Occipital lobe (tissue), 2 donors: ENCODE data around the genes TCERG1L, JAKMIP3, LRRC27 and PWWP2B.

DNA sequence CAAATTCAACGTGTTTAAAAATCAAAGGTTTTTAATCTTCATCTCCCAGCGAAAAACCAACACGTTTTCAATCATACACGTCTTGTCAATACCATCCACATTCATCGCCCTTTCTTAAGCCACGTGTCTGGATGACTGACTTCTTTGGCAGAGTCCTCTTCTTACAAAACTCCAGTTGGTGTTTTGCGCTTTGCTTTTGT lies 49.1 kb downstream of the ADAM12 start:
- RAMPAGE, long total RNA: no peak

- RAMPAGE, long total RNA: no peak
These were observed 81.0 kb upstream of the ADAM12 start for GRCh38 chr10:126469281-126469659.

DNA sequence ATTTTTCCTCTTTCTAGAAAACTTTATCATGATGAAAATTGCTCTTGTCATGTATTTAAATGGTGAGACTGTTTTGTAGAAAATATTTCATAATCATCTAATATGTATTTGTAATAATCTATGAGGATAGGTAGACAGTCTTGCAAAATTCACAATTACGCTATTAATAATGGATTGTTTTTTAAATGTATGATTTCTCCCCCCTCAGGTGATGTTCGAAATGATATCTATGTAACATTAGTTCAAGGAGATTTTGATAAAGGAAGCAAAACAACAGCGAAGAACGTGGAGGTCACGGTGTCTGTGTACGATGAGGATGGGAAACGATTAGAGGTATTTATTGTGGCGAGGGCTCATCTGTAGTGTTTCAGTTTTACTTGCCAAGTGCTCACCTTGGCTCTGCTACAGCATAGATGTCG lies 117.8 kb downstream of the DOCK1 start:
- RAMPAGE, long total RNA: no peak

DNA sequence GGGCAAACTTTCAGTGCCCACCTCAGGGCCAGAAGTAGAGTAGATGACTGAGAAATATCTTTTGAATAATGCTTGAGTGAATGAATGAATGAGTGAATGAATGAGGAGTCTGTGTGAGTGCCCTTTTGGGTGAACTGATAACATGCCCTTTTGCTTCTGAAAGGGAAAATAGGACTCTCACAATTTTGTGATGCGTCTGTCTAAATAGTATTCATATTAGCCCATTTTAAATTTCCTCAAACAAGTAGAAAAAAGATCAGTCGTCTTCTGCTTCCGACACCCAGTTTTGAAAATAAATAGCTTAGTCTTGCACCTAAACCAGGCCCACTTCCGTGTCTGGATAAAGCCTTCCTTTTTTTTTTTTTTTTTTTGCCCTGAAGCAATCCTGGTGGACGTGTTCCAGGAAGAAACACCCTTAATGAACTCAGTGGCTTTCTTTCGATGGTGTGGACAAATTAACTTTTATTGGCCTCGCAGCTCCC lies 32.9 kb downstream of the INSYN2A start:
- RAMPAGE, long total RNA: no peak

DNA sequence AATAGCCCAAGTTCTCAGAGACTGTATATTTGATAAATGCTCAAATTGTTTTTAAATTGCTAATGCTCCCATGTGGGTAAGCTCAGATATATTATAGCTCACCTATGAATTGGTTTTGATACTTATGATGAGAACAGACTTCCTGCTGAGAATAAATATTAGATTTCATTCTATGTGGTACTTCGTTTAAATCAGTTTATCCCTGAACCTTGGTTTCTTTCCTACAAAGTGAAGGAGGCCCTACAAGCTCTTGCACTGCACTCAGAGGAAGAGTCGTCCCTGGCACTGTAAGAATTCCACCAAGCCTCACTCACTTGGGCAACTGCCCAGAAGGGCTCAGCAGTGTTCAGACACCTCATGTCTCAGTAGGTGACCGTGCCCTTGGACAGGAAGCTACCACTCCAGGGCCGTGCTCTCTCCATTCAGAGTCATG lies 93.6 kb downstream of the PTPRE start:
- RAMPAGE, long total RNA: no peak

- RAMPAGE, long total RNA: no peak
These were observed 72.3 kb downstream of the MKI67 start for GRCh38 chr10:128054015-128054257.

- RAMPAGE, long total RNA: no peak
These were observed 40.1 kb downstream of the MKI67 start for GRCh38 chr10:128085836-128086888.

- RAMPAGE, long total RNA: no peak
These were observed 639.4 kb upstream of the MKI67 start for GRCh38 chr10:128765643-128766051.

- RAMPAGE, long total RNA: no peak
These were observed 19.1 kb downstream of the EBF3 start for GRCh38 chr10:129944925-129945522.

- RAMPAGE, long total RNA: no peak
These were observed 771 bp upstream of the C10orf143 start for GRCh38 chr10:130111034-130112168.

GRCh38 chr10:130171203-130171919 lies 35.2 kb downstream of the GLRX3 start:
- RAMPAGE, long total RNA: no peak

GRCh38 chr10:130228674-130228914 lies 92.4 kb downstream of the GLRX3 start:
- RAMPAGE, long total RNA: no peak

GRCh38 chr10:131311424-131311807 lies at the start of gene TCERG1L:
Gene TCERG1L (minus strand): TSS chr10:131311721.
- RAMPAGE, long total RNA: no peak

DNA sequence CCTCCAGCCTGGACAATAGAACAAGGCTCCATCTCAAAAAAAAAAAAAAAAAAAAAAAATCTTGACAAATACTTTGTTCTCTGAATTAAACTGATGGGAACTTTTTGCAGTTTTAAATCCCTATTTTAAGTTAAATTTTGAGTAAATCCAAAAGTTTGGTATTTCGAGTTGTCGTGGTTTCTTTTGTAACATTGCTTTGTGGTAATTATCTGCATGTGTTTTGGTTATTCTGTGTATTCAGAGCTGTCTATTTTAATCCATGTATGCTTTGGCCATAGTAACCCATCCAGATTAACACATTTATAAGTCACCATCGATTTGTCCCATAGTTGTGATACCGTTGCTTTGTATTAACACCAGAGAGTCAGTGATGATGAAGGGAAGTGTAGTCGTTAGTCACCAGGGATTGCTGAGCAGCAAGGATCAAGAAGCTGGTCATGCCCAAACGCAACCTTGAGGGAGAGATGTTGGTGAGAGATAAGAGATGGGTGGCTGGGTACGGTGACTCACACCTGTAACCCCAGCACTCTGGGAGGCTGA lies 2.7 kb downstream of the PPP2R2D start:
- RAMPAGE, long total RNA: no peak

- RAMPAGE, long total RNA: no peak
These were observed 15.0 kb upstream of the BNIP3 start for GRCh38 chr10:131996525-131997301.

GRCh38 chr10:132065010-132066241 lies at the start of gene JAKMIP3:
Gene JAKMIP3 (plus strand): TSS chr10:132065946.
- RAMPAGE, long total RNA: no peak

GRCh38 chr10:132154012-132154367 lies 32.8 kb upstream of the DPYSL4 start:
- RAMPAGE, long total RNA: no peak

GRCh38 chr10:132161837-132162751 lies 24.7 kb upstream of the DPYSL4 start:
- RAMPAGE, long total RNA: no peak

DNA sequence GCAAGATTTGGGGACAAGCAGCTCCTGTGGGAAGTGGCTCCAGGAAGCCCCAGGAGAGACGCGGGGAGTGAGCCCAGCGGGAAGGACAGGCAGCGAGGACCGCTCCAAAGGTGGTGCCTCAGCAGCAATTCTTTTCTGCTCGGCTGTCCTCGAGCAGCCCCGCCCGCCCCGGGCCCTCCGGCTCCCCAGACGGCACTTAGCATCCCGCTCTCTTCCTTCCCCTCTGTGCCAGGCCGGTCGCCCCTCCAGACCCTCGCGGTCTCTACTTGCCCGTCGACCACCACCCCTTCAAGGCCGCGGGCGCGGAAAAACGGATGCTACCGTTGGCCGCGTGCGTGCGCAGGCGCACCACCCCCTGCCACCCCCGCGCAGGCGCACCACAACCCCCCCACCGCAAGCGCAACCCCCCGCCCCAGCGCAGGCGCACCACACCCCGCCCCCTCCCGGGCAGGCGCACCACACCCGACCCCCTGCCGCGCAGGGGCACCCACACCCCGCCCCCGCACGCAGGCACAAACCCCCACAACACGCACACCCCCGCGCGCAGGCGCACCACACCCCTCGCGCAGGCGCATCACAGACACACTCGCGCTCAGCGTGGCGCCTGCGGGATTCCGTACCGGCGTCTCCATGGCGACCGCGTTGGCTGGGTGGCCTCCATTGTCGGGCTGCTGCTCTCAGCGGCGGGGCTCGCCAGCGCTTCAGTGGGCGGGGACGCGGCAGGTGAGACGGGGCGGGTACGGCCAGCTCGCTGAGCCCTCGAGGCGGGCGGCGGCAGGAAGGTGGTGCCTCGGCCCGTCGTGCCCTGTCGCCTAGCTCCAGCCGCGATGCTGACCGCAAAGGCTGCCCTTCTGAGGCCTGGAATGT lies at the start of gene LRRC27:
Gene LRRC27, plus strand, starts transcription at position 660 of the 867 bp plus-strand sequence.
- RAMPAGE, long total RNA: start-site peak on the minus strand centred at position 326 of the sequence, 82 bp wide, 66 and 46 reads in 2 replicates

DNA sequence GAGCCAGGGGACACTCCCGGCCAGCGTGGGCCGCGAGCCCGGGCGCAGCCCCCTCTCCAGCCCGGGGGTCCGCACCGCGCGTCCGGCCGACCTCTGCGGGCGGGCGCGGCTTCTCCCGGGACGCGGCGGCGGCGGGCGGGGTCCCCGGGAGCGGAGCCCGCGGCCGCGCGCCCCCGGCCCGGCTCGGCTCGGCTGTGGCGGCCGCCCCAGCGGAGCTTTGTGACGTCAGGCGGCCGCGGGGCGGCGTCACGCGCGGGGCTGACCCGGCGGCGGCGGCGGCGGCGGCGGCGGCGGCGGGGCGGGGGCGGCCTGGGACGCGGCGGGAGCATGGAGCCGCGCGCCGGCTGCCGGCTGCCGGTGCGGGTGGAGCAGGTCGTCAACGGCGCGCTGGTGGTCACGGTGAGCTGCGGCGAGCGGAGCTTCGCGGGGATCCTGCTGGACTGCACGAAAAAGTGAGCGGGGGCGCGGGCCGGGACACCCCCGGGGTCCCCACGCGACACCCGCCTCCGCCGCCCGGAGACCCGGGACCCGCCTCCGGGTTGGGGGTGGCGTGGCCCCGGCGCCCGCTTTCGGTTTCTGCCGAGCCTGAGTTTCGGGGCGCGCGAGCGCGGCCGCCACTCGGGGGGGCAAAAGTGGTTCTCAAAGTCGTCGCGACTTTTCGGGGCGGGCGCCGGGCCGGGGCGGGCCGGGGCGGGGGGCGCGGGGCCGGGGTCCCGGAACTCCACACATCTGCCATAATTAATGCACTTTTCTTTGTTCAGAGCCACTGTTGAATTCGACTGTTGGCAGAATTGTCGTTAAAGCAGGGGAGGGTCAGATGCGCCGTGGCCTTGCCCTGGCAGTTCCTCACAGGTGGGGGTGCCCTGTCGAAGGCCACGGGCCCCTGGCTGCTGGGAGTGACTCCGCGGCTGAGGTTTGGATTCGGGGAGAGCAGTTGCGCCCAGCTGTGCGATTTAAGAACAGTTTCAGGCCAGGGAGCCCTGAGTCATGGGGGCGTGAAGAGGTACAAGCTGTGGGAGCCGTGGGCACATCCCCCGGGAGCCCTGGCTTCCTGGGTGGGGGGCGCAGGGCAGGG lies at the start of gene PWWP2B:
Gene PWWP2B, plus strand, starts transcription at position 301 of the 1,075 bp plus-strand sequence.
- RAMPAGE, long total RNA: no peak